LHCN-M2 (cell line): ENCODE results near the gene AFG1L.

DNA sequence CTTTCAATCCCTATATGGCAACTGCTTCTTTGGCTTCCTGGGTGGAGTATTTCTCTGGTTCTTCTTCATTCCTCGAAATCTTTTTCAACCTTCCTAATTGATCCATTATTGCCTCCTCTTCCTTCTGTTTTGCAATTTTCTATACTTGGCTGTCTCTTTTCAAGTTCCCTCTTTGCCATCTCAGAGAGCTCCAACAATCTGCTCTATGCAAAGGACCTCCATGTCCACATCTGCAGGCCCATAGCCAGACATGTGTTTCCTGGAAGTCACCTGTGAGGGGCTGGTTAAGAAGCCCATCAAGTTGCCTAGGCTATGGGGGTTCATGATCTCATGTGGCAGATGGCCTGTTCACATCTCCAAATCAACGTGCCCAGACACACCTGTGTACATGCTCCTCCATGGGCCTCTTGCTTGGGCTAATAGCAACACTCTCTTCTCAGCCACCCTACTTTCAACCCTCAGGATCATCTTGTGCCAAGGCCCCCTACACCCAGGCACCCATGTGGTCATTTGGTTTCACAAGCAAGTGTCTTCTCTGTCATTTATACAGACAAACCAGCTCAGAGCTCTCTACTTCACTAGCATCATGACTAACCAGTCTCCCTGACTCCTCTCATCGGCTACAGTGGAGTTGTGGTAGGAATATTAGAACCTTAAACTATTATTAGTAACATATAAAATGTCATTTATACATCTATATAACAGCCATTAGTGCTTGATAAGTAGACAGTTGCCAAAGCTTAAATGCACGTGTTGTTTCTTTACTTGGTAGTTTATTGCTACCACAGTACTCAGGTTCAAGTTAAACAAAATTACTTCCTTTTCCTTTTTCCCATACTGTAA is 106.0 kb downstream of the PREP start:
- RAMPAGE, long total RNA = no peak

DNA sequence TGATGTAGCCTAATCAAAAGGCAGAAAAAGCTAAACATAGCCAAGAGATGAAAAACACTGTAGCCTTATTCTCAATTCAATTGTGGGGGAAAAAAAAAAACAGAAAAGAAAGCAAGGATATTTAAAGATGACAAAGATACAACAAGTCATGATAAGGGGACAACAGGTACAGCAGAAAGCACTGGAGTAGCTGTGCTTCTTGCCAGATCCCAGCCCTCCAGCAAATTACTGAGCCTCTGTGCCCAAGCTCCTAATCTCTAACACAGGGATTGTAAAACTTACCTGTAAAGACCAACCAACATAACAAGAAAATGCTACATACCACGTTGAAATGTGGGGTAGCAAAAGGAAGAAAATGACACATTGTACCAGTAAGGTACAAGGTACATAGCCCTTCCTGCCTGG is 30.8 kb downstream of the PREP start:
- RAMPAGE, long total RNA = no peak

DNA sequence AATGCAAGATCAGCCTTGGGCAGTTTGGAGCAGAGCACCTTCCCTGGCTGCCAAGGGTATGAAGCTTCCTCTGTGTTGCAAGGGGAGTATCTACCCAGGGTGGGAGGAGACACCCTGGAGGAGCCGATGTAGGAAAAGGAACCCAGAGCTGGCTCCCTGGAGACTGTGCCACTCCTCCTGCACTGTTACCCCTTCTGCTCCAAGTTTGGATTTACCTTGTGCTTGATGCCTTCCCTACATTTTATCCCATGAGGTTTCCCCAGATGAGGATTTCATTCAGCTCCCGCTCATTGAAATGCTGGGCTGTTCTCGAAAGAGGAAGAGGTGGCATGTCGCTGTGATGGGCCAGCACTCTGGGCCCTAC is 299.6 kb upstream of the PRDM1 start:
- RAMPAGE, long total RNA = no peak

DNA sequence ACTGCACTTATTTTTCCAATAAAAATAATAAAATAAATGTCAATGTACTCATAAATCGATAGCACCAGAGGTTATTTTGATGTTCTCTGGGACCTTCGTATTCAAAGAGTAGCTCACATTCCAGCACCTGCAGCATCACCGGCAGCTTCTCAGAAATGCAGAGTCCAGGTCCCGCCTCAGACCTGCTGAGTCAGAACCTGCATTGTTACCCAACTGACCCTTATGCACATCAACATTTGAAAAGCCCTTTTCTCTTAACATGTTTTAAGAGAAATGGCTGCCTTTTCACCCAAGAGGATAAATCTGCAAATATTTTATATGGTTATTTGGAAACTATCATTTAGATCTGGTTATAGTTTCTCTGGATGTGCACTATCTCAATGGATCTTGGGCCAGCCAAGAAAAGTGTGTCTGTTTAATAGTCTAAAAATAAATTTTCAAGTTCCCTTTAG is 216.2 kb upstream of the PRDM1 start:
- RAMPAGE, long total RNA = no peak

- RAMPAGE, long total RNA = no peak
Observed at GRCh38 chr6:105992390-105993259, 93.5 kb upstream of the PRDM1 start.

DNA sequence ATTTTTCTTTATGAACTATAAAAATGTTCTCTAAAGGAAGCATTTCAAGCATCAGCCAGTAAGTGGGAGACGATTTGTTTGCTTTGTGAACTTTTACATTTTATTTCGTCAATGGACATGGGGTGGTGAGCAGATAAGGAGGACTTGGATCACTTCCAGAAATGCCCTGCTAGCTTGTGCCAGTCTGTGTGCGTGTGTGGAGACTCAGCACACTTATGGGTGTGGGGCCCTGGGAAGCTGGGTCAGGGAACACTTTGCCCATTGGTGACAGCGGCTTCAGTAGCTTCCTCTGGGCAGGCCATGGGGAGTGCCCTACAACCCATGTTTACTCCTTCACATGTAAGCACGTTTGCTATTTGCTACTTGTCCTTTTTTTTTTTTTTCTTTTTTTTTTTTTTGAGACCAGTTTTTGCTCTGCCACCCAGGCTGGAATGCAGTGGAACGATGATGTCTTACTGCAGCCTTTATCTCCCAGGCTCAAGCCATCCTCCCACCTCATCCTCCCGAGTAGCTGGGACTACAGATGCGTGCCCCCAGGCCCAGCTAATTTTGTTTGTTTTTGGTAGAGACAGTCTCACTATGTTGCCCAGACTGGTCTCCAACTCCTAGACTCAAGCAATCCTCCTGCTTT is 24.1 kb downstream of the PRDM1 start:
- RAMPAGE, long total RNA = no peak

- RAMPAGE, long total RNA = no peak
Observed at GRCh38 chr6:106135227-106135598, 49.1 kb downstream of the PRDM1 start.

DNA sequence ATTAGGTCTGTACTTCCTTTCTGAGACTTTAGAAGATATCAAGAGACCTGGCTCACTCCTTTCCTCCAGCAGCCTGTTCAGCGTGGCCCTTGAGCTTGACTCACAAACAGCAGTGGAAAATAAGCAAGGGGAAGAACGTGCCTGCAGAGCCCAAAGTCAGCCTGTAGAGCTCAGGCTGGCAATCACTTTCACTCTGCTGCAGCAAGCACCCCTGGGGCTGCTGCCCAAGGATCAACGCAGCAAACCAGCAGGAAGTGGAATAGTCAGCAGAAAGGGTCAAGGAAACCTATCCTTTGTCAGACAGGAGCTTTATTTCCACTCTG is 77.3 kb downstream of the PRDM1 start:
- RAMPAGE, long total RNA = no peak

DNA sequence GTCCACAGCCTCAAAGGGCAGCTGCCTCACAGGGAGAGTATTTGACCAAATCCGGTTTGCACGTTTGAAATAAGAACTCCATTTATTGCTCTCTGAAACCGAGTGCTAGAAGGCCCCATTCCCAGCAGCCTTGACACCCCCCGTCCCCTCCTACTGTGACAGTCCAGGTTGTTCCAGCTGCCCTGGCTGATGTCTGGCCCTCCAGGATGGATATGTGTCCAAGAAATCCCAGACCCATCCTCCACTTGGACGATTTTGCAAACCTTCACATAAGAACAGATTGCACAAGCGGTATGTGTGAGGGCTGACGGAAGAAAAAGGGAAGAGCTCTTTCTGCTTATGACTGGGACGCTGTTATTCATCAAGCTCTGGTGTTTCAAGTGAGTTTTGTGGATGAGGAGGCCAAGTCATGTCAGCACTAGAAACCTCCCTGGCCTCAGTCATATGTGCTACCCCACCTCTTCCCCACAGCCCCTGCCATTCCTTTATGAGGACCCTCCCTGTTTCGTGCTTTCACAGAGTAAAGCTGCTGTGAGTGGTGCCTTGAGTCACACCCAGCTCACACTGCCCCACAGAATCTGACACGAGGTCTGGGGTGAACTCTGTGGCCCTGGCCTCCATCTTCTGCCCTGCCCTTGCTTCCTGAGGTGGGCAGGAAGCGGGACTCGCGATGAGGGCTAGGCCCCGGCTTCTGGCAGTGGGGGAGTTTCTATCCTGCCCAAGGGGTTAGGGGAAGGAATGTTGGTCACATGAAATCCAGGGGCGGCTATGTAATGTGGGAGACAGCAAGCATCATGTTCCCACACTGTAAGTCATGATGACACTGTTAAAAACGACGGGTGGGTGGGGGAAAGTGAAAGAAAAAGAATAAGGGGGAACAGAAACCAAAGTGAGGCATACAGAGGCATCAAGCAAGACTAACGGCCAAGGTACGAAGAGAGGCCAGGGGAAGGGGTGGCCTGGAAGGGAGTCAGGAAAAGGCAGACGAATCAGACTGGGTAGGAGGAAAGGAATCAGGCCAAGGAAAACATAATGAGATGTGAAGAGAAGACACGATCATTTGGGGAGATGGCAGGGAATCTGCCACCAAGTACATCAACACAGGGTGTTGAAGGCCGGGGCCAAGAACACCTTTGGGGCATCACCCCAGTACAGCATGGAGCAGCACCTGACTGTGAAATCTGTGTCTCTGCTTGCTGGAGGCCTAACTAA is 78.0 kb downstream of the PRDM1 start:
- RAMPAGE, long total RNA = no peak

- RAMPAGE, long total RNA = no peak
Observed at GRCh38 chr6:106184683-106184996, 98.5 kb downstream of the PRDM1 start.

DNA sequence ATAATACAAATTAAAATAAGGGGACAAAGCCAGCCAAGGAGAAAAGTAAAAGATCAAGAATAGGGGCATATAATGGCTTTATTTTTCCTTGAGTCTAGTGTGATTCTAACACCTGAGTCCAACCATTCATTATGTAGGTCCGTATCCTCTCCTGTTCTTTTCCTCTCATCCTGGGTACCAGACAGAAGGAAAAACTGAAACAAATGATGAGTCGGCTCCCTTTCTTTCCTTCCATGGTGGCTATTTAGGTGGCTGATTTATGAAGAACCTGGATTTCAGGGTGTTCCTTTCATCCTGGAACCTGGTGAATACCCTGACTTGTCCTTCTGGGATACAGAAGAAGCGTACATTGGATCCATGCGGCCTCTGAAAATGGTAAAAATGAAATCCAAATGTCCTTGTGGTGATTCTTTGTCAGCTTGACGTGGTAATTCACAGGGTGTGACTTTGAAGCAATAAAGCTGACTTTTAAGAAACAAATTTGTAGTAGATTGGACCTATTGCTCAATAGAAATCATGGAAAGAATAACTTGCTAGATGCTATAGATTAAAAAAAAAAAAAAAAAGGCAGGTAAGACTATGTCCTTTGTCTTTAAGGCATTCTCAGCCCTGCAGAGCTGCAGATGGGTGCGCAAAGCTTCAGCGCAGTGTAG is 90.0 kb downstream of the RTN4IP1 start:
- RAMPAGE, long total RNA = no peak

DNA sequence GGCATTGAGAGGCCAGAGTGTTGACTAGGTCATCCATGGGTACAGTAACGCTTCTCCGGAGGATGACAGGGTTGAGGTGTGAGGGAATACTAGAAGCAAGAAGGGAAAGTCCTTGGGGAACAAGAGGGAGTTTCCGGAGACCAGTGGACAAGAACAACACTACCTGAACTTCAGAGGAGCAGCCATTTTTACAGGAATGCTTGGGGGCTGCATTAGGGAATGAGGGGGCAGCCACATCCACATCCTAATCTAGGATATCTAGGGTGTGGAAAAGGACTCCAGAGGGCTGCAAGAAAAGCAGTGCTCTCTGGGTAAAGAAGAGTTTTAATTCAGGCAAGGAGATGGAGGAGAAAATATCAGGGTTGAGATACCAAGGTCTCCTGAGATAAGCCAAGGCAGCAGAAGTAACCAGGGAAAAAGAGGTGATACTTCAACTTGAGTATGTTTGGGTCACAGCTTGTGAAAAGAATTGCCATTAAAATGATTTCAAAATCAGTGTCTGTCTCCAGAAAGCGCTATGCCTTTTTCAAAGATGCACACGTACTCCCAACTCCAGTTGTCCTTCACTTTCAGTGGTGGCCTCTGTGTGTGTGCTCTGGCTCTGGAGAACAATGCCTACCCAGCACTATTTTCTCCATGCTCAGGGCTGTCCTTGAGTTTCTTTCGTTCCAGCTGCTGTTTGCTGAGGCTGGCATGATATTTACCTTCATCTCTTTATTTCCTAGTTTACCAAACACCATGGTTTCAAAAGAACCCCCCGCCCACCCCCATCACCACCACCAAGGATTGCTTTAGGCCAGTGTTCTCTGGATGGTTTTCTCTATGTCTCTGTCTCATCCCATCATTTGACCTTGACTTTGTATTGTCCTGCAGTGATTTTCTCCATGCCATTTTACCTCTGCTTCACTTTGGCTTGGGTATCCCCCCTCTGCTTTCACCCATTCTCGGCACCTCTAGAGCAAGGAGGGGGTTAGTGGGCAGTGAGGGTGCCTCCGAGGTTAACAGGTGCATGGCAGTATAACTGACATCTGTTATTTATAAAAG is 136.7 kb downstream of the QRSL1 start:
- RAMPAGE, long total RNA = no peak

DNA sequence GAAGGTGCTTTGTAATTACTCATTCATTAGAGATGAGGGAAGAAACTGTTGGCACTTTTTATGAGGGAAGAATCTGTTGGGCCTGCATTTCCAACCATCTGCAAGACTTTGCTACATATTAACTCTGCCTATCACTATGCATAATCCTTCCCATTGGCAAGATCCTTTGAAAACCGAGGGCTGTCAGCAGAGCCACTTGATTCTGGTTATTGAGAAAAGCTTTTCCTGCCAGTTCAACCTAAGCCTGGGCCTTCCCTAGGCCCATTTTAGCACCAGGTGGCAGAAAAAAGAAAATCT is 103.5 kb downstream of the CD24 start:
- RAMPAGE, long total RNA = no peak

- RAMPAGE, long total RNA = no peak
Observed at GRCh38 chr6:106912967-106913205, 61.6 kb downstream of the CD24 start.

- RAMPAGE, long total RNA = no peak
Observed at GRCh38 chr6:106972298-106972911, 2.1 kb downstream of the CD24 start.

DNA sequence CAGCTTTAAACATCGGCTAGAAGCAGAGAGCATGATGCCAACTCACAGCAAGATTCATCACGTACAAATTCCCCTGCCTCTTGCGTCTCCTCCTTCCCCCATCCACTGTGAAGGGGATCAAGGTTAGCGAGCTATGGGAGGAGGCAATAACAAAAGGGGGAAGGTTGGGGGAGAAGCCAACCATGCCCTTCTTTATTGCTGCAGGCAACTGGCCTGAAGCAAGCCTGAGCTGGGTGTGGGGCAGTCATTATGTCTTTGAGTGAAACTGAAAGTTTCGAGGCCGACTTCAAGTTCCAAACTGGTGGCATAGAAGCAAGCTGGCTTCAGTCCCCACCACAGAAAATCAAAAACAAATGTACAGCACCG is 83.3 kb downstream of the SCML4 start:
- RAMPAGE, long total RNA = no peak

- RAMPAGE, long total RNA = no peak
Observed at GRCh38 chr6:107957108-107957854, 727 bp downstream of the SEC63 start.

GRCh38 chr6:108068158-108069090 is 6.1 kb downstream of the OSTM1 start:
- RAMPAGE, long total RNA = no peak

- RAMPAGE, long total RNA = no peak
Observed at GRCh38 chr6:108117705-108118258, 43.2 kb upstream of the OSTM1 start.

- RAMPAGE, long total RNA = no peak
Observed at GRCh38 chr6:108294704-108295806, at the start of gene AFG1L. Gene AFG1L, plus strand, starts transcription at chr6:108295054.